ENCODE results near the genes CLASP1, NIFK and PROC.

DNA sequence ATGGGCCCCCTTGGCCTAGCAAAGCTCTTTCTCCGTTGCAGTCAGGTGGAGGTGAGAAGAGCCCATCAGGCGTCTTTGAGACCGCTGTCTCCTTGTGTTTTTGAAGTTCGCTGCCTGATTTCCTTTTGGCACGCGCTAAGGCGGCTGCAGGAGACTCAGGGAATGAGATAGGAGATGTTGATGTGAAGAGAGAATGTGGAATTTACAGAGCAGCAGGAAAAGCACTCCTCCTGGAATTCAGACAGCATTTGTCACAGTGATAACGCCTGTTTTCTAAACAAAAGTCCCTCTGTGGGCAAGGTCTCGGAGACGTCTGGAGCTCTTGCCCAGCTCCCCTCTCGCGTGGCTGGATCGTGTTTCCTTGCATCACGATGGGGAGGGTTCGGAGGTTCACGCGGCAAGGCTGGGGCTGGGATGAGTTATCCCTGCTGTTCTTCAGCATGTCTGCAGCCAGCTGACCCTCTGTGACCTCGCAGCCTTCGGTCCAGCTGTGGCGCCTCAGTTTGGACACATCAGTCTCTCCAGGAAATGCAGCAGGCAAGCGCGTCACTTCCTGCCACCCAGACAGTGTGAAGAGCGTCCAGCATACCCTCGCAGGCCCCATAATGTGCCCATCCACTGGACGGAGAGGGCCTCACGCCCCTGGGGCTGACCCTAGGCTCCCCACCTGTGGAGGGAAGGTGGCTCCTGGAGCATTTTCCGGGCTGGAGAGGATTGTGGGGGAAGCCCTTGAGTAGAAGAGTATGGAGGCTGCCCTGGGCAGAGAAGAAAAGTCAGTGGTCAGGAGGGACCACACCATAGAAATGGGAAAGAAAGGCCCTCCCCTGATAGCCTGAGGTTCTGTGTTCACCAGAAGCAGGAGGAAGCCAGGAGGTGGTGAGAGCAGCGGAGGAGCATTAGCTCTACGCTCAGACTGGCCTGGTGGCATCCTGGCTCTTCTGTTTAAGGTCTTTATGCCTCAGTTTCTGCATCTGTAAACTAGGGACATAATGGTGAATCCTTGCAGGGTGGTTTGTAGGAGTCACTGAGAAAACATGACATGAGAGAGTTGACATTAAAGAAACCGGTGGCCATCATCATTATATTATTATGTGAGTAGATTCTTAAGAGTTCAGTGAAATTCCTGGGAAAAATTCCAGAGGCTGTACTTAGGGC lies 30.4 kb downstream of the GLI2 start:
- PRO-cap, 2 experiments = no peak in any of the 2 experiments

DNA sequence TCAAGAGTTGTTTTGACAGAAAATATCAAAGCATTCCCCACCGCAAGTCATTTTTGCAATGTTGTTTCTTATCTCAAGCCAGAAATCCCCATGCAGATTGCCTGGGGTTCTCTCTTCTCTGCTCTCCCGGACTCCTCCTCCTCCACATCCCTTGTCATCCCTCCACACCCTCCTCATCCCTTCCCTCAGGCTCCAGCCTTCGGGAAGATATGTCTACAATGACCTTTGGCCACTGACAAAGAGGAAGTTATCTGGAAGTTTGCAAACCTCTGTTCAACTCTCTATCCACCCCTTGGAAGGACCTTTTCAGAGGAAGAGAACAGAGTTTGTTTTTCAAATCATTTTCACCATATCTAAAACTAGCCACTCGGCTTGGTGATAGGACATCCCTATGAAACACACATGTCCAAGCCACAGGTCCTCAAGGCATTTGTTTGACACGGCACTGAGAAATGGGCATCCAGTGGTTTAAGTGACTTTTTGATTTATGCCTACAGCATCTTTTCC lies 11.8 kb downstream of the TFCP2L1 start:
- PRO-cap, 2 experiments = no peak in any of the 2 experiments

DNA sequence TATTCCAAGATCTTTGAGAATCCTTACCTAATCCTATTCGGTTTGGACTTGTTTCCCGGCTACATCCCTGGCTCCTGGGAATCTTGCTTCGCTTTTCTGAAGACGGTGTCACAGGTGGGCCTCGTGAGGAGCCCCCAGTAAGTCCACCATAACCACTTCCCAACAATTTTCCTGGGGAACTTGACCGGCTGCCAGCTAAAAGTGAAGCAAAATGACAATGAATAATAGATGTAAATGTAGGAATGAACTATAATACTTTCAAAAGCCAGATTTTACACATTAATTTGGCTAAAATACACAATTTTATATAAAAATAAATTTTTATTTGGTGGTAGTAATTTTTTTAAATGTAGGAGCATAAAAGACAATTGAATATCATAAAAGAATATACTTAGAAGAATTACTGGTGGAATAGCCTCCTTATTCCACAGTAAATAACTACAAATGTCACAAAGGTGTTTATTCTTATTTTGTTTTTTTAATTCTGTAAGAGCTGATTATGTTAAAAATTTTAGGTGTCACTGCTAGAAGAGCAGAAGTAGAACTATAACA lies 140.2 kb upstream of the TFCP2L1 start:
- PRO-cap, 2 experiments = no peak in any of the 2 experiments

GRCh38 chr2:121446975-121447760 lies 162.2 kb upstream of the TFCP2L1 start:
- PRO-cap, 2 experiments = no peak in any of the 2 experiments

DNA sequence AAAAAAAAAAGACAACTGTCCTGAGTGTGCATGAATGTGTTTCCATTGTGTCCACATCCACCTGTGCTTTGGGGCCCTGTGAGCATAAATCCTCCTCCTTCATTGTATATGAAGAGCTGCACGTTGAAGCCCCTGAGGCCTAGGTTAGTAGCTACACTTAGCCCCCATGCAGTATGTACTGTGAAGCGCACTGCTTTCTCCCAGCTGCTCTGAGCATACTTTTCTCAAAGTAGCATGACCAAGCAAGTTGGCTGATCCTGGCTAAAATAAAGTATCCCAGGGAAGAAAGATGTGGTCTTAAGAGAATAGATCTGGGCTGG lies 62.7 kb downstream of the CLASP1 start:
- PRO-cap, 2 experiments = no peak in any of the 2 experiments

DNA sequence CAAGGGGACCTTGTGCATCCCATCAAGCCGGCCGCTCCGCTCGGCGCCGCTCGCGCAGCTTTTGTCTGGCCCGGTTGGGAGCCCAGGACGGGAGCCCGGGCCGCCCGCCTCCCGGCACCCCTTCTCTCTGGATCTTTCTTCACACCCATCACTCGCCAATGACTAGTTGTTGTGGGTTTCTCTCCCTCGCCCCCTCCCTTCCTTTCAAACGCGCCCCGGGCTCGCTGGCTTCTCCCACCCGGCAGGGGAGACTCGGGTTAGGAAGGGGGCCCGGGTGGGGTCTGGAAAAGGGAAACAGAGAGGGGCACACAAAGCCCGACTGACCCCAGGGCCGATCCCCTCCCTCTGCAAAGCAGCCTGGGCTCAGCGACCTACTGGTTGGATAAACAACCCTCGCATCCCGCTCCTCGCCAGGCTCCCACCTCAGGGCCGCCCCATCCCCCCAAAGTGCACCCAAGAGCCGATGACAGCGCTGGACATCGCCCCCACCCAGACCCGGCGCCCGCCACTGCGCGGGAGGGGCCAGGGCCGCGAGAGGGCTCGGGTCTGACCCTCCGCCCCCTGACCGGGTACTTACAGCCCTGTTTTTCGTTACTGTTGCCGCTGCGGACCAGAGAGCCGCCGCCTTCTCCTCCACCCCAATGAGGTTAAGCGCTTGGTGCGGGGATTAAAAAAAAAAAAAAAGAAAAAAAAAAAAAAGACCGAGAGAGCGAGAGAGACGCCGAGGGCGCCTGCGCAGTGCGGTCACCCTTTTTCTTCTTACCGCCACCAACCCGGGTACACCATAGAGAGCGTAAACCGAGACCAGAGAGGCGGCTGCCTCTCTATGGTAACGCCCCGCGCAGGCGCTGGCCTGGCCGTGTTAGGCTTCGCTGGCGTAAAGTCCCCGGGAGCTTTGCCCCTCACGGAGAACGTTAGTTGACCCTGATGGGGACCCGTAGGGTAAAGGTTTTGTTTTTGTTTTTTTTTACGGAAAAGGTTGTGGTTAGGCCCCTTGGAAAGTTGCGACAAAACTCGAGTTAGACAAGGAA lies at the start of gene CLASP1:
CLASP1 (minus strand) TSS at position 668 of the 1,031 bp plus-strand sequence.
- PRO-cap, 2 experiments = peak in 2 of 2 experiments; most common plus-strand start position 207 of the sequence (in 2); most common minus-strand start position 129 of the sequence (in 2)

DNA sequence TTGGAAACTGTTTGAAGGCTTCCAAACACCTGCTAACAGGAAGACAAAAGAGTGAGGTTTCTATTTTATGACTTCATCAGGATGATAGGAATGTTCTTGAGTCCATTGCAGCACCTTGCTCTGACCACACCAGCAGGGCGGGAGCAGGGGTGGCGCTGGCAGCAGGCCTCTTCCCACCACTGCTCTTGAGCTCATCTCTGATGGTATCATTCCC lies 28.9 kb downstream of the NIFK start:
- PRO-cap, 2 experiments = no peak in any of the 2 experiments

- PRO-cap, 2 experiments = peak in 2 of 2 experiments; most common plus-strand start chr2:121737245 (in 1); most common minus-strand start chr2:121736923 (in 2)
These were observed at the start of gene NIFK for GRCh38 chr2:121736519-121737409. Gene NIFK, minus strand, starts transcription at chr2:121736875.

- PRO-cap, 2 experiments = no peak in any of the 2 experiments
These were observed 48.1 kb downstream of the TSN start for GRCh38 chr2:121803554-121803851.

DNA sequence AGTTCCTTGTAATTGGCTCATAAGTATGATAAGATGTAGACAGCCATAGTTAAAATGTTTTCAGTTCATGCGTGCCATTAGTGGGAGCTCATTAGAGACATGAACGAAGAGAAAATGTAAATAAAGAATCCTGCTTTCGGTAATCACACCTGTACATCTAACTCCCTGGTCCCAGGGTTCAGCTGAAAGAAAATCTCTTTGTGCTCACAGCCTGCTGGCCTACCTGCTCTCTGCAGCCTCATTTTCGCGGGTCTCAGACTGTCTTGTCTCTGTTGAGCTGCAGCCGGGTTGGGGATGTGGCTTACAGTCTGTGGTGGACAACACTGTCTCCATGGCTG lies 174.7 kb downstream of the TSN start:
- PRO-cap, 2 experiments = no peak in any of the 2 experiments

DNA sequence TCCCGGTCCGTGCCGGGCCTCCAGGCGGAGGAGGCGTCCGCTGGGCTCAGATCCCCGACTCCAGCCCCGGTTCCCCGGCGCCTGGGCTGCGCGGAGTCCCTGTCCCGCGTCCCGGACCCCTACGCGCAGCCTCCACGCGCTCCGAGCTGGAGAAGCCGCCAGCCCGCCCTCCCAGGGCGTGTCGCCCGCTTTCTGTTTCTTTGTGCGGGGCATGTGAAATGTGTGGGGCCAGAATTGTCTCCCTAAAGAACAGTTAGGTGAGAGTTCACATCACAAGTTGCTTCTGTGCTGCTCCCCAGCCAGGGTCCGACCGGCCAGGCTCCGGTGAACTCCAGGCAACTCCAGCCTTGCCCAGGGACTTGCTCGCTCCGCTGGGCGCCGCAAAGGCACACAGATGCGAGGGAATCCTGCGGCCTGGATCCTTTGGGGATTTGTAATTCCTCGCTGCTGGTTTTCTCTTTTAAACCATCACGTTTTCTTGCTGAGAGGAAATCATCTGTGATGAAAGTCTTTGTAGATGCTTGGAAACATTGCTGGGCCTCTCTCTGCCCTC lies 526 bp downstream of the GYPC start:
- PRO-cap, 2 experiments = no peak in any of the 2 experiments

- PRO-cap, 2 experiments = peak in 1 of 2 experiments; most common minus-strand start chr2:127079332 (in 1)
These were observed 27.6 kb downstream of the BIN1 start for GRCh38 chr2:127079195-127079938.

- PRO-cap, 2 experiments = no peak in any of the 2 experiments
These were observed 1.4 kb upstream of the BIN1 start for GRCh38 chr2:127108364-127108660.

DNA sequence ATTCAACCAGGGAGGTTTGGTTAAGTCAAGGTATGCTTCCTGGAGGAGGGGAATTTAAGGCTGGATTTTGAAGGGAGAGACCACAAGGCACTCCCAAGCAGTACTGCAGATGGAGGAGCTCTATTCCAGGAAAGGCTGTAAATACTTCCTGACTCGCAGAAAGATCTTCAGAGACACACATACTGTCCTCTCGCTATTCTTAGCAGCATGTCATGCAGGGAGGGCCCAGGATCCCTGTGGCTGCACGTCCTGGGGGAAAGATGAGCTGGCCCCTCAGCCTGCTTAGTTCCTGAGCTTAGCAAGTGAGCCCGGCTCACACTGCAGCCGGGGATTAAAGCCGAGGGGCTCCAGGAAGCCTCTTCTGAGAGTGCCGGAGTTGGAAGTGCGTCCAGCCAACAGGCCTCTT lies 40.1 kb upstream of the BIN1 start:
- PRO-cap, 2 experiments = no peak in any of the 2 experiments

- PRO-cap, 2 experiments = no peak in any of the 2 experiments
These were observed 26.8 kb upstream of the CYP27C1 start for GRCh38 chr2:127246884-127247259.

GRCh38 chr2:127410810-127411234 lies 7.4 kb upstream of the PROC start:
- PRO-cap, 2 experiments = peak in 1 of 2 experiments; most common plus-strand start chr2:127410978 (in 1)

GRCh38 chr2:127411860-127412682 lies 6.2 kb upstream of the PROC start:
- PRO-cap, 2 experiments = peak in 2 of 2 experiments; most common plus-strand start chr2:127412287 (in 1); most common minus-strand start chr2:127412055 (in 2)

DNA sequence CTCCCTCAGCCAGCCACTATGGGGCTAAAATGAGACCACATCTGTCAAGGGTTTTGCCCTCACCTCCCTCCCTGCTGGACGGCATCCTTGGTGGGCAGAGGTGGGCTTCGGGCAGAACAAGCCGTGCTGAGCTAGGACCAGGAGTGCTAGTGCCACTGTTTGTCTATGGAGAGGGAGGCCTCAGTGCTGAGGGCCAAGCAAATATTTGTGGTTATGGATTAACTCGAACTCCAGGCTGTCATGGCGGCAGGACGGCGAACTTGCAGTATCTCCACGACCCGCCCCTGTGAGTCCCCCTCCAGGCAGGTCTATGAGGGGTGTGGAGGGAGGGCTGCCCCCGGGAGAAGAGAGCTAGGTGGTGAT lies at the start of gene PROC:
PROC (plus strand) TSS at position 221 of the 363 bp plus-strand sequence.
- PRO-cap, 2 experiments = no peak in any of the 2 experiments

DNA sequence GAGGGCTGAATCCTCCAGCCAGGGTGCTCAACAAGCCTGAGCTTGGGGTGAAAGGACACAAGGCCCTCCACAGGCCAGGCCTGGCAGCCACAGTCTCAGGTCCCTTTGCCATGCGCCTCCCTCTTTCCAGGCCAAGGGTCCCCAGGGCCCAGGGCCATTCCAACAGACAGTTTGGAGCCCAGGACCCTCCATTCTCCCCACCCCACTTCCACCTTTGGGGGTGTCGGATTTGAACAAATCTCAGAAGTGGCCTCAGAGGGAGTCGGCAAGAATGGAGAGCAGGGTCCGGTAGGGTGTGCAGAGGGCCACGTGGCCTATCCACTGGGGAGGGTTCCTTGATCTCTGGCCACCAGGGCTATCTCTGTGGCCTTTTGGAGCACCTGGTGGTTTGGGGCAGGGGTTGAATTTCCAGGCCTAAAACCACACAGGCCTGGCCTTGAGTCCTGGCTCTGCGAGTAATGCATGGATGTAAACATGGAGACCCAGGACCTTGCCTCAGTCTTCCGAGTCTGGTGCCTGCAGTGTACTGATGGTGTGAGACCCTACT lies 416 bp downstream of the PROC start:
- PRO-cap, 2 experiments = no peak in any of the 2 experiments

GRCh38 chr2:127423434-127424070 lies 5.3 kb downstream of the PROC start:
- PRO-cap, 2 experiments = peak in 1 of 2 experiments; most common plus-strand start chr2:127423721 (in 1)

All from monocyte (primary cell).